HT1080 (cell line): ENCODE results near the genes TBP and PDCD2.

DNA sequence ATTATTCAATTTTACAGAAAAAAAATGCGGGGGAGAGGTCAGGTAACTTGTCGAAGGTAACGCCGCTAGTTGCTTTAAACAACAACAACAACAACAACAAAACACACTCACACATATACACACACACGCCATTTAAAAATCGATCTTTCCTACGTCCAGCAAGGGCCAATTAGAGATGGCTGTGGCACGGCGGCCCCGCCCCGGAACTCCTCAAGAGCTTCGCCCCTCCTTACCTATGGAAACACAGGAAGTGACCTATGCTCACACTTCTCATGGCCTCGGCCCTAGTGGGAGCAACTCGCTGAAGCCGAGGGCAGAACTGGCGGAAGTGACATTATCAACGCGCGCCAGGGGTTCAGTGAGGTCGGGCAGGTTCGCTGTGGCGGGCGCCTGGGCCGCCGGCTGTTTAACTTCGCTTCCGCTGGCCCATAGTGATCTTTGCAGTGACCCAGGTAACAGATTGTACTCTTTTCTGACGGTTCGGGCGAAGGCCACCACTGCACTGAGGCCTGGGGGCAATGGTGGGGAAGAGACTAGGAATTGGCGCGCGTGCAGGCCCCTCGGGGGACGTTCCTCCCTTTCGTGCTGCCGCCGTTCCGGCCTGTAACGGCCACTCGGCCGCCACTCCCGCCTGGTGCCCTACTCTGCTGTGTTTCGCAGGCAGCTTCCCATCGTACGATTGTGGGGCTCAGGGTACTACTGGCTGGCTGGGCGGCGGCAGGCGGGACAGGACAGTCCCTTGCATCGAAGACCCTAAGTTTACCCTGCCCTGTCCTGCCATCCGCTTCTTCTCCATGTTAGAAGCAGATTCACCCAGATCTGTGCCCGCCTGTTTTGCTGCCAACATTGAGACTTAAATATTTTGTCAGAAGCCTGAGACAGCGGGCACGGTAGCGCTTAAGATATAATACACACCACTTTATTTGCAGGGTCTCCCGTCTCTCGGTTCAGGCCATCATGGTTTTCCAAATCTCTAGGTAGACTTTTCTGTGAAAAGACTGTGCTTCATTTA lies at the start of gene TBP:
TBP (plus strand) TSS at position 358 of the 1,012 bp plus-strand sequence.
RAMPAGE:
- cytosol, long total RNA: start-site peak on the plus strand centred at position 369 of the sequence, 59 bp wide, 434 and 241 reads in 2 replicates
- long total RNA: start-site peak on the plus strand centred at position 368 of the sequence, 24 bp wide, 241 reads
- nucleus, long total RNA: start-site peak on the plus strand centred at position 365 of the sequence, 41 bp wide, 108 and 98 reads in 2 replicates

RAMPAGE:
- cytosol, long total RNA: no peak
- long total RNA: no peak
- nucleus, long total RNA: no peak
These were observed at the start of gene PDCD2 for GRCh38 chr6:170583885-170584986. TSS of gene PDCD2 (minus strand) at chr6:170584637.